GM23248 (cell line): Measurements from ENCODE around the genes CNTNAP1 and AOC2.

DNA sequence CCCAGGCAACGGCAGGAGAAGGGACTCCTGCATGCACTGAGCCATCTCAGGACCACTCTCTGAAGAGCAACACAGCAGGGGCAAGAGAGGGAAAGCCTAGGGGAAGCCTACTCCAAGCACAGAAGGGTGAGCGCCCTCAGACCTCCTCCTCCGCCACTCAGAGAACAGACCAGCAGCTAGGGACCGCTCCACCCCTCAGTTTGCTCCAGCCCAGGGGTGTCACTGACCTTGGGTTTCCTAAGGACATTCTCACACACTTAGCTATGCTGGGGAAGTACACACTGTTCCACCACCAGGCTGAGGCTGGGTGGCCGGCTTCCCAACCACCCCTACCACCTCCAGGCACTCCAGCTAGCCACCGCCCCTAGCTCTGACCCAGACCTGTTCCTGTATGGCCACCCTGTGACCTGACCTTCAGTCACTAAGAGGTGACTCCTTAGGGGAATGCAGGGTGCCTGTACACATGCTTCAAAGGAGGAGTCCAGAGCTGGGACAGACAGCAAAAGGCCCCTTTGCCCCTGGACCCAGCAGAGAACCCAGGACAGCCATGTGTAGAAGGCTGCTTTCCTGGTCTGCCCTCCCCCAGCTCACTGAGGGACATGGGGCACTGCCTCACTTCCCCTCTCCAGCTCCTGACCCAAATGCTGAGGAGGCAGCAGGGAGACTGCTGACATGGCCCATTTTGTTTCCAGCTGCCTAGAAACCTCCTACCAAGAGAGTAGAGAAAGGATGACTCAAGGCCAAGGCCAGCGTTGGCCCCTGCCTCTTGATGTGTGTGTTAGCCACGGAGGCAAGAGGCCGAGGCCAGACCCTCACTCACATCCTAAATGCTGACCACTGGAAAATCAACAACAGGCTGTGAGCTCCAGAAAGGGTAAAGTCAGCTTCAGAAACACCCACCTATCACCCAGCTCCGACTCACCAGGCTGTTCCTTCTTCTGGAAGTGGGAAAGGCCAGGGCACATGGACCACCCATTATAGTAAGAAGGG, 6.7 kb downstream of the HSPB9 start:
- RAMPAGE, long total RNA, result no peak

DNA sequence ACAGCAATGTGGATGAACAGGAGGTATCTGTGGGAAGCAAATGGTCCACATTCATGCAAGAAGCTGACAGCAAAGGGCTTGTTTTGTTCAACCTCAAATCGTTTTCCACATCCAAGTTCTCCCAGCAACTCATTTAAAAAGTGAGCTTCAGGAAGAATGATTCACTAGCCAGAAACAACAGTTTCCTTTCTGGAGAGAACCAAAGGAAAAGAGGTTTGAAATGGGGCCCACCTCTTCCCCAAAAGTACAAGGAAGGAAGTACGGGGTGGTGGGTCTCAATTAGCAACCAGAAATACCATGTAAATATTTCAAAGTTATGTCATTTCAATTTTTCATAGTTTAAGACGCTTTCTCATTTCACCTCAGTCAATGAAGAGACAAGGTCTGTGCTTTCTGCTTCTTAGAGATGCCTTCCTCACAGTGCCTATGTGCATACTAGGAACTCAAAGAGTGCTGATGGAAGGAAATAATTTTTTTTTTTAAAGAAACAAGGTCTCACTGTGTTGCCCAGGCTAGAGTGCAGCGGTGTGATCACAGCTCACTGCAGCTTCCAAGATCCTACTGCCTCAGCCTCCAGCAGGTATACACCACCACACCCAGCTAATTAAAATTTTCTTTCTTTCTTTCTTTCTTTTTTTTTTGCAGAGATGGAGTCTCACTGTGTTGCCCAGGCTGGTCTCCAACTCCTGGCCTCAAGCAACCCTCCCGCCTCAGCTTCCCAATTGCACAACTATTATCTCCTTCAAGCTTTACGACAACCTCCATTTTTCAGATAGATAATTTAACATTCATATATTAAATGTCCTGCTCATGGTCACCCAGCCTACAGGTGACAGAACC, 9.7 kb downstream of the HSPB9 start:
- RAMPAGE, long total RNA, result no peak

DNA sequence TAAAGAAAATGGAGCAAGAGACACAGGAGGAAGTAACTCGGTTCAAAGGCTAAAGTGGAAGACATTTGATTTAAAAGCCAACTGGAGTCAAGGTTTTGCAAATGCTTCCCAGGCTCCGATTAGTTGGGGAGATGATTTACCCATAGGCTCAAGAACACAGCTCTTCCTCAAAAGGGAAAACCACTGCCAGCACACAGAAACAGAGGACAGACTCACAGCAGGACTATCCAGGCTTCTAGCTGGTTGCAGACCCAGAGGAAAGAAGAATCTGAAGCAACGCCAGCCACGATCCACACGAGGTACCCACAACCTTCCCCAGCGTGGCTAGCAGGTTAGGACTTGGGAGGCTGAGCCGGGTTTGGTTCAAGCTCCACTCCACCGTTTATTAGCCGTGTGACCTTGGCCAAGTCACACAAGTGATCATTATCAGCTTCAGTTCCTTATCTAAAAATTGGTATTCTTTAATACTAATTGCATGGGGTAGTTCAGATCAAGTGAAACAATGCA, 13.6 kb downstream of the HSPB9 start:
- RAMPAGE, long total RNA, result no peak

DNA sequence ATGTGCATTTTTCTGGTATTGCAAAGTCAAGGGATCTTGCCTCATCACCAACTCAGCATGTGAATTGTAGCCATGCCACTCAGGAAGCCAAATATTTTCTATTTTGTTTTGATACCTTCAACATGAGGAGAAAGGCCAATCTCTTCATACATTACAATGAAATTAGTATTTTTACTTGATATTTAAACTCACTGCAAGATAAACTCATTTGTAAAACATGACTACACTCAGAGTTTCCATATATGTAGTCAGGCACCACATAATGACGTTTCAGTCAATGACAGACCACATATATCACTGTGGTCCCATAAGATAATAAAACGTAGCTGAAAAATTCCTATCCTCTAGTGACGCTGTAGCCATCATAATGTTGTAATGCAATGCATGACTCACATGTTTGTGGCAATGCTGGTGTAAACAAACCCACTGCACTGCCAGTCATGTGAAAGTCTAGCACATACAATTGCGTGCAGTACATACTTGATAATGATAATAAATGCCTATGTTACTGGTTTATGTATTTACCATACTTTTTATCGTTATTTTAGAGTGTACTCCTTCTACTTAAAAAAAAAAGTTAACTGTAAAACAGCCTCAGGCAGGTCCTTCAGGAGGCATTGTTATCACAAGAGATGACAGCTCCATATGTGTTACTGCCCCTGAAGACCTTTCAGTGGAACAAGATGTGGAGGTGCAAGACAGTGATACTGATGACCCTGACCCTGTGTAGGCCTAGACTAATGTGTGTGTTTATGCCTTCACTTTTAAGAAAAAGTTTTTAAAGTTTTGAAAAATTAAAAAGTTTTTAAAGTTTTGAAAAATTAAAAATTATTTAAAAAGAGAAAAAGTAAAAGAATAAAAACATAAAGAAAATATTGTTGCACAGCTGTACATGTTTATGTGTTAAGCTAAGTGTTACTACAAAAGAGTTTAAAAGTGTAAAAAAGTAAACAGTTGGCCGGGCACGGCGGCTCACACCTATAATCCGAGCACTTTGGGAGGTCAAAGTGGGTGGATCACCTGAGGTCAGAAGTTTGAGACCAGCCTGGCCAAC, 9.1 kb downstream of the STAT5B start:
- RAMPAGE, long total RNA, result no peak

DNA sequence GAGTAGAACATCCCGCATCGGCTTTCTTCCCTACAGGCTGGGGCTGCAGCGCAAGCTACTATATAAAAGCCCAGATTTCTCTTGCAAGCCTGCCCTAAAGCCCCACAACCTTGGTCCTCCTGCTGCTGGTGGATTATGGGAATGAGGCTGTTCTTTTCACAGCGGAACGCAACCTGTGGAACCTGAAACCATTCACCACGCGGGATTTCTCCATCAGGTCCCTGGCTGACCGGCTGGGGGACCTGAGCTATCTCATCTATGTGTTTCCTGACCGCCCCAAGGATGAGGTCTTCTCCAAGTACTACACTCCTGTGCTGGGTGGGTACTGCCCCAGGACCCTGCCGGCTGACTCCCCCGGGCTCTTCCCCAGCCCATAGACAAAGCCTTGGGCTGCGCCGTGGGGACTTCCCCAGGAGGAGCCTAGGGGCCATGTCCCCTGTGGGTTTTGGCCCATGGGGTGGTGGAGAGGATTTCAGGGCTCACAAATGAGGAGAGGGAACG, 19.8 kb downstream of the STAT5A start:
- RAMPAGE, long total RNA, result no peak

DNA sequence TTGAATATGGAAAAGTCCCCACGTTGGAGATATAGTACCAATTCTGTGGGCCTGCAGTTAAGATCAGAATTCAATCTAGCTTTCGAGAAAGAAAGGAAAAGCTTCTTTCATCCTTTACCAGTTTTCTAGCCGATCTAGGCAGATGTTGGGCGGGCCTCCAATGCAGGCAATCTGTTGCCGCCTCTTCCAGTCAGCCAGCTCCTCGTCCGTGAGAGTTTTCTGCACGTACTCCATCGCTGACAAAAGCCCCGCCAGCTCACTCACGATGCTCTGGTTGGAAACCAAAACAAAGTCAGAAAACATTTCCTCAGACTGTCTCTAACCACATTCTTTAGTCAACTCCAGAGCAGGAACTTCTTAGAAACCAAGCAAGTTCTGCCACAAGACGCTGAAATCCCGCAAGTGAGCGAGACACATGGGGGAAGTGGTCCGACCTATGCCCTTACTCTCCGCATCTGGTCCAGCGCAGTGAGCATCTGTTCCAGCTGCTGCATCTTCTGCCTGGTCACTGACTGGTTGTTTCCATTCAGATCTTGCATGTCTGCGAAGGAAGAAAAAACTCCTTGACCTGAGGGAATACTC, 49.1 kb downstream of the STAT5A start:
- RAMPAGE, long total RNA, result no peak

DNA sequence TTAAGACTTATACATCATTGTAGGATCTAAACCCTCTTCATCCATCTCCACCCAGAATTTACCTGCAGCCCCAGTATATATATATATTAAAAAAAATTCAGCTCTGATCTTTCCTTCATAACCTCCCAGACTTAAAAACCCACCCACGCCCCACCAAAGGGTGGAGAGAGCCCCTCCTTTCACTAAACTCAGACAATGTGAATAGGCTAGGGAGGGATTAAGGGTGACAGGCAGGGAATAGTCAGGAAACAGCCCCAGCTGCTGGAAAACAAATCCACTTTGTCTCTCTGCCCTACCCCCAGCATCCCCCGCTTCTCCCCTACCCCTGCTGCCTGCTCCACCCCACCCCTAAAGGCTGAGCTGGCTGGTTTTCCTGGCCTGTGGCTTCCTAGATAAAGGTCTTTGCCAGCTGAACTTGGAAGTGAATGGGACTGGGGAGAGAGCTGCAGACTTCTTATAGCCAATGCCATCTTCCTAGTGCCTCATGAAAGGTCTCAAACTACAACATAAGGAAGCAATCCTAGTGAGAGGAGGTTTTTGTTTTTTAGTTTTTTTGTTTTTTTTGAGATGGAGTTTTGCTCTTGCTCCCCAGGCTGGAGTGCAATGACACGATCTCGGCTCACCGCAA, 15.0 kb downstream of the CAVIN1 start:
- RAMPAGE, long total RNA, result no peak

GRCh38 chr17:42422967-42423043, 251 bp downstream of the CAVIN1 start:
- RAMPAGE, long total RNA, result no peak

DNA sequence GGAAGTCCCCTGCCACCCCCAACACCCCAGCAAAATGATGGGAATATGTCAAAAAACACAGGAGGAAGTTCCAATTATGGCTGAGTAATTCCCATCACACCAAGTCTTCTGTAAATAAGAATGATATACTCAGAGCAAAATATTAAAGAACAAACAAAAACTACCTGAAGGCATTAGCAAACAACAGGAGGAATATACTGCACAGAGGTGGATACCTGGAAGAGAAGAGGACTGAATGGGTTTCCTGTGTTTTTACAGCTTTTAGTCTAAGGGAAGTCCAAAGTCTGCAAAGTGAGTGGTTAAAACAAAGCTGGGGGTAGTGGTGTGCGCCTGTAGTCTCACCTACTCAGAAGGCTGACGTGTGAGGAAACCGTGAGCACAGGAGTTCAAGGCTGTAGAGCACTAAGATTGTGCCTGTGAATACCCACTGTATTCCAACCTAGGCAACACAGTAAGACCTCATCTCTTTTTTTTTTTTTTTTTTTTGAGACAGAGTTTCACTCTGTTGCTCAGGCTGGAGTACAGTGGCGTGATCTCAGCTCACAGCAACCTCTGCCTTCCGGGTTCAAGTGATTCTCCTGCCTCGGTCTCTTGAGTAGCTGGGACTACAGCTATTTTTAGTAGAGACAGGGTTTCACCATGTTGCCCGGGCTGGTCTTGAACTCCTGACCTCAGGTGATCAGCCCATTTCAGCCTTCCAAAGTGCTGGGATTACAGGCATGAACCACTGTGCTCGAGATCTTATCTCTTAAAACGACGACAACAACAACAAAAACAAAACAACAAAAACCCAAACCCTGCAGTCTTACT, 16.9 kb upstream of the ATP6V0A1 start:
- RAMPAGE, long total RNA, result no peak

- RAMPAGE, long total RNA, result no peak
Observed at GRCh38 chr17:42519230-42519564, 16.8 kb upstream of the NAGLU start.

DNA sequence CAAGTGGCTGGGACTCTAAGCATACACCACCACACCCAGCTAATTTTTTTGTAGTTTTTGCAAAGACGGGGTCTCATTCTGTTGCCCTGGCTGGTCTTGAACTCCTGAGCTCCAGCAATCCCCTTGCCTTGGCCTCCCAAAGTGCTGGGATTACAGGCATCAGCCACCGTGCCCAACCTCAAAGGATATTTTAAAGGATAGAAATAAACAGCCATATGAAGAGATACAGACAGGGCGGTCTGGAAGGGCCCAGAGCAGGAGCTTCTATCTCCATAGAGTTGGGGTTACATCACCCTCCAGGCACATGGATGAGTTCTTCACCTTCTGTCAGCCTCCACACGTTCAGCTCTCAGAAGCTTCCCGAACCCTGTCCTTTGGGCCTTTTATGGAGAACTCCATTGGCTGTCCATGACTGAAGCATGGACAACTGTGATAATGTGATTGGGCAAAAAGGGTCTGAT, 7.0 kb upstream of the HSD17B1 start:
- RAMPAGE, long total RNA, result no peak

GRCh38 chr17:42554148-42555237, 1.8 kb downstream of the HSD17B1 start:
- RAMPAGE, long total RNA, result no peak

GRCh38 chr17:42563644-42563843, 1.6 kb downstream of the COASY start:
- RAMPAGE, long total RNA, result no peak

DNA sequence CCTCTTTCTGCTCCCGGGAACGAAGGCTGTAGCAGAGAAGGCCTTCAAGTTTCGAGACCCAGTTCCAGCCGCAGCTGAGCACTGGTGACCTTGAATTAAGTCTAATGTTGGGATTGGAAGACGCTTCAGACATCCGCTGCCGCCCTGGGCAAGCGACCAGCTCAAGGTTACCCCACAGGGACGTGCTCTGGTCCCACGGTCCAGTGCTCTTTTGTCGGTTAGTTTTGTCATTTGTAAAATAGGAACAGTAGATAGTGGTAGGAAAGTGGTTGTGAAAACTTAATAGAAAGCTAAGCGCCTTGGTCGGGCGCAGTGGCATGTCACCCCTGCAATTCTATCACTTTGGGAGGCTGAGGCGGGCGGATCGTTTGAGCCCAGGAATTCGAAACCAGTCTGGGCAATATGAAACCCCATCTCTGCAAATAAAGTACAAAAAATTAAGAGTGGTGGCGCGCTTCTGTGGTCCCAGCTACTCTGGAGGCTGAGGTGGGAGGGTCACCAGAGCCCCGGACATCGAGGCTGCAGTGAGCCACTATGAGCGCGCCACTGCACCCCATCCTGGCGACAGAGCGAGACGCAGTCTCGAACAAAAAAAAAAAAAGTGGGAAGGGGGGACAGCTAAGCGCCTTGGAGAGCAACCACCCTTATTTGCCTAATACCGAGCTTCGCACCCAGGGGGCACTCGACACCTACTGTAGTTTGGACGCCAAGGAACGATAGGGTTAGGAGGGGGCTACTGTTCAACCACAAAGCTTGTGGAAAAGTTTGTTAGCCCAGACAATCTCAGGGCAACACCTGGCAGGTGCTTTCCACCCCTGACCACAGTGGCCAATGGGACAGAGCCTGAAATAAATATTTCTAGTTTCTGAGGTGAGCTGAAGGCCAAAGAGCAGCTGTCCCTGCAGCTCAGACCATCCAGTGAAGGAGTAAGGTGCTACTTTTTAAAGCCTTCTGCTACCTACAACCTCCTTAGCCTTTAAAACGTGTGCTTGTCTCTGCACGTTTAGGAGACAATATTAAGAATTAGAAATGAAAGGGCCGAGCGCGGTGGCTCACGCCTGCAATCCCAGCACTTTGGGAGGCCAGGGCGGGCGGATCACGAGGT, 749 bp upstream of the PSMC3IP start:
- RAMPAGE, long total RNA, result no peak

DNA sequence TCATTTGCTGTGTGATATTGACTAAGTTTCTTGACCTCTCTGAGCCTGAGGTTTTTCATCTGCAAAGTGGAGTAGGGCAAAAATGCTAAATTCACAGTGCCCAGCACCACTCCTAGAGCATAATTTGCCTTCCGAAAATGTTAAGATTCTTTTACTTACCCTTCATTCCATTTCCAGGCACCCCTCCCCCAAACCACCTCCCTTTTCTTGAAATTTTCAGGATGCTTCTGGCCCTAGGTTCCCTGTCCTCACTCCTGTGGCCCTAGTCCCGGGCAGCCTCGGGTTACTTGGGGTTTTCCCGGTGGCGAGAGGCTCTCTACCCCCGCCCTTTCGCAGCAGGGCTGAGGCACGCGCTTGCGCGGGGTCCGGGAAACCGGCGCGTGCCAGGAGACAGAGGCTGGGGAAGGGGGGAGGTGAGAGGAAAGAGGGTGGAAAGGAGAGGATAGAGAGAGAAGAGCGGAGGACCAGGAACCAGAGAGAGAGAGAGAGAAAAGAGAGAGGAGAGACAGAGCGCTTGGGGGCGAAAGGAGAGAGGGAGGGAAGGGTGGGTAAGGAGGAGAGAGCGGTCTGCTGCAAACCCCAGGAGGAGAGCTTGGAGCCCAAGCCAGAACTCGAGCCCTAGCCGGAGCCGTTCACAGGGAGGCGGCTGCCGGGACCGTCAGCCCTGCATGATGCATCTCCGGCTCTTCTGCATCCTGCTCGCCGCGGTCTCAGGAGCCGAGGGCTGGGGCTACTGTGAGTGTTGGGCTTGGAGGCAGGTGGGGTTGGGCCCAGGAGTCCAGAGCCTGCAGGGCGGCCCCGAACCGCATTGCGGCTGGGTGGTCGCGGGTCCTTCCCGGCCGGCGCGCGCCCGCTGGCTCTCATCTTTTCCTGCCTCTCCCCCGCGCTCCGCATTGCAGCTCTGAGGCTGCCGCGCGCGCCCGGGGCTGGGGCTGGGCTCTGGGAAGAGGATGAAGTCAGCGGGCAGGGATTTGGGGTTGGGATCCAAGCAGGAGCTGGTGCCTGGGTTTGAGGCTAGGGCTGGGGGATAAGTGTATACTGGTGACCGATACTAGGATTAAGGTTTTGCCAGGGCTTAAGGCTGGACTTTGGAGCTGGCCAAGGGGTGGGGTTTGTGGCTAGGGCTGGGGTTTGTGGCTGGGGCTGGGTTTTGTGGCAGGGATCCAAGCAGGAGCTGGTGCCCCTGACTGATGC, at the start of gene CNTNAP1:
Gene CNTNAP1 (plus strand): TSS at position 370 of the 1,194 bp plus-strand sequence.
- RAMPAGE, long total RNA, result start-site peak on the plus strand centred at position 315 of the sequence, 208 bp wide, 23 and 14 reads in 2 replicates

- RAMPAGE, long total RNA, result no peak
Observed at GRCh38 chr17:42773643-42773981, 363 bp downstream of the VPS25 start.

- RAMPAGE, long total RNA, result no peak
Observed at GRCh38 chr17:42795449-42796348, 2.8 kb downstream of the COA3 start.

- RAMPAGE, long total RNA, result no peak
Observed at GRCh38 chr17:42809895-42810879, 11.5 kb downstream of the CNTD1 start.

GRCh38 chr17:42833702-42833810, 359 bp downstream of the PSME3 start:
- RAMPAGE, long total RNA, result no peak

- RAMPAGE, long total RNA, result no peak
Observed at GRCh38 chr17:42844363-42844897, at the start of gene AOC2. Gene AOC2 (plus strand): TSS chr17:42844580.